Esophagus muscularis mucosa (tissue), 4 donors: ENCODE data around the genes TAF1D and GPR83.

GRCh38 chr11:87358390-87358792, 320.7 kb downstream of the TMEM135 start:
- PRO-cap, result no peak
- RAMPAGE, long total RNA, 4 experiments, result no peak in any of the 4 experiments

GRCh38 chr11:89417155-89417409, 74.1 kb downstream of the NOX4 start:
- PRO-cap, result unidirectional peak, minus-strand start at chr11:89417305
- RAMPAGE, long total RNA, 4 experiments, result no peak in any of the 4 experiments

DNA sequence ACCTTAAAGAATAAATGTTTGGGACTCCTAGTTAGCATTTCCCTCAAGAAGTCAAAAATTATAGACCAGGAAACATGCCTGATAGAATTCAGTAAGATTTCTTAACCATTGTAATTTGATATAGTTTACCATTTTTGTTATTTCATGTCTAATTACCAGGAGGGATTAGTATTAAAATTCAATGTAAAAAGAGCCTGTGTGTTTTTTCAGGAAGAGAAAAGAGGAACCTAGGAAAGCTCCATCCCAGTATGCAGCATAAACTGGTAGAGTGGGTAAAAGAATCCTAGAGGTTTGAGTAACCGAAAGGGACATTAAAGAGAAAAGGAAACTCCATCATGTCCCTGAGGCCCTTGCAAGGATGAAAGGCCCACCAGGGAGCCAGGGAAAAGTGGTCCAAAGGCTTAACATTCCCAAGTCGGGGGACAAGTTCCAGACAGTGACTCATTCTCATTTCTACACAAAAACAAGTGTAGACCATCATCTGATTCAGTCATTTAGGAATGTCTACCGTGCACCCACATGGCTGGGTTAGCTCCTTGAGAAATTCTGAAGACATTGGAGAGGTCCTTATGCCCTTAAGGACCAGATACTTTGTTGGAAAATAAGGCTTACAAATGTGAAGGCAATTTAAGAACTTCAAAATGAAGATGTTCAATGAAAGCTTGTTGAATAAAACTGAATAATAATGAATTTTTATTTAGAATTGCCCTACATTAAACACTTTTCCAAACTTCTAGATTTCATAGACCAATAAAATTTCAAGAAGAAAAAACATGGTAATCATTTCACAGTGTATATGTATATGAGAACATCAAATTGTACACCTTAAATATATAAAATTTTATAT, 4.8 kb upstream of the NOX4 start:
- PRO-cap, result unidirectional peak, plus-strand start at position 489 of the sequence
- RAMPAGE, long total RNA, 4 experiments, result no peak in any of the 4 experiments

- PRO-cap, result no peak
- RAMPAGE, long total RNA, 4 experiments, result no peak in any of the 4 experiments
Measured at GRCh38 chr11:92969941-92970253, 446 bp downstream of the MTNR1B start.

DNA sequence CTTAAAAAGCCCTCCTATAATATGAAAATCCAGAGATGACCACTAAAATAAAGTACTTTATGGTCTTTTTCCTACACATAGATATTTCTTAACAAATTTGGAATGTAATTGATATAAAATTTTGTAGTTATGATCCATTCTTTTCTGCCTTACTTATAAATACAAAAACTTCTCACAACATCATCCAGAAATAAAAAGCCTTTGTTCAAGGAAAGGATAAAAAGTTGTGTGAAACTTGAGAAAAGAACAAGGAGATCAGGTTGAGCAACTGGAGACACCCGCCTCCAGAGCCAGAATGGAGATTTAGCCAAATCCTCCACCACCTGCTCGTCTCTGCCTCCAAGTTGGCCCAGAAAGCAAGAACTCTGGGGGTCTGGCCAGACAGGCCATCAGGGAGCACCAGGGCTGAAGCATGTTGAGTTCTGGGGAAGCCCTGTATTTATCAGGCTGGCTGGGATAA, 15.0 kb downstream of the SMCO4 start:
- PRO-cap, result no peak
- RAMPAGE, long total RNA, 4 experiments, result no peak in any of the 4 experiments

GRCh38 chr11:93536570-93536896, 6.7 kb downstream of the SMCO4 start:
- PRO-cap, result no peak
- RAMPAGE, long total RNA, 4 experiments, result no peak in any of the 4 experiments

GRCh38 chr11:93537750-93538329, 5.4 kb downstream of the SMCO4 start:
- PRO-cap, result no peak
- RAMPAGE, long total RNA, 4 experiments, result start-site peak on the minus strand in 1 of 4 experiments, at chr11:93537912-93537995 at its widest, 8 reads per replicate

GRCh38 chr11:93542725-93543207, 425 bp downstream of the SMCO4 start:
- PRO-cap, result bidirectional peak, plus-strand start at chr11:93543086, minus-strand start at chr11:93543136
- RAMPAGE, long total RNA, 4 experiments, result no peak in any of the 4 experiments

GRCh38 chr11:93570675-93571274, 27.6 kb upstream of the SMCO4 start:
- PRO-cap, result no peak
- RAMPAGE, long total RNA, 4 experiments, result no peak in any of the 4 experiments

DNA sequence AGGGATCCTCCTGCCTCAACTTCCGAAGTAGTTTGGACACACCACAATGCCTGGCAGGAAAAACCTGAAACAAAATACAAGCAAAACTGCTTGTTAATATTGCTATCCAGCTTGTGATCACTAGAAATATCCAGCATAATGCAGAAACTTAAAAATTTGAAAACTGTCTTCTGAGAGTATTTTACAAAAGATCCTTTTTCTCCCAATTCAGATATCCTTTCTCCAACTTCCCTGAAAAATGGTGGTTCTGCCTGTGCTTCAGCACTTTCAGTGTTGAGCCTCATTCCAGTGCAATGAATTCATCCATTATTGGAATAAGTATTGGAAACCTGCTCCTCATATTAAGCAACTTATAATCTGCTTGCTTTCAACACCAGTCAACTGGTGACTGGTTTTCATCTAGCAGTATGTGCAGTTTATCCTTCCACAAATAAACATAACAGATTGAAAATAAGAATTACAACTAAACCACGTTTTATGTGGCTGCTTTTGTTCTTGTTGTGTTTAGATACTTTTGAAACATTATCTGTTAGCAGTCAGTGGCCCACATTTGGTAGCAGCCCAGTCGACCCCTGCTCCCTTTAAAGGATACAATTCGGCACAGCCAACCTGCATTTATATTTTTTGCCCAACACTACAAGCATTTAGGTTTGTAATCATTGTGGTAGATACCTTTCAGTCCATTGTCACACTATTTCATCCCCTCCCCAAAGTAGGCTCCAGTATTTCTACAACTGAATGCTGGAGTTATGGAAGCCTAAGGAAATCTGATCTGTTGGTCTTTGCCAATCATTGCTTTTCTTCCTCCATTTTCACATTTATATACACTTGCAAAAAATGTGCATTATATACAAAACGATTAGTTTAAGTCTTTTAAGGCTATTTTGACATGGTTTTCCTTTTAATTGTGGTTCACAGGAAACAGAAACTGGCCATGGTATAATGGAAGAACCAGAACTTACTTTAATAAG, 13.2 kb downstream of the TAF1D start:
- PRO-cap, result no peak
- RAMPAGE, long total RNA, 4 experiments, result no peak in any of the 4 experiments

GRCh38 chr11:93736704-93737309, 4.5 kb downstream of the TAF1D start:
- PRO-cap, result no peak
- RAMPAGE, long total RNA, 4 experiments, result no peak in any of the 4 experiments

GRCh38 chr11:93740669-93741761, at the start of gene TAF1D:
Gene TAF1D (minus strand): TSS chr11:93741495.
- PRO-cap, result unidirectional peak, plus-strand start at chr11:93740905; unidirectional peak, plus-strand start at chr11:93740927; bidirectional peak, plus-strand start at chr11:93741662, minus-strand start at chr11:93741494
- RAMPAGE, long total RNA, 4 experiments, result start-site peak on the plus strand in 4 of 4 experiments, at chr11:93741654-93741702 at its widest, 302 to 431 reads per replicate; start-site peak on the minus strand in 4 of 4 experiments, at chr11:93741454-93741551 at its widest, 52 to 177 reads per replicate

DNA sequence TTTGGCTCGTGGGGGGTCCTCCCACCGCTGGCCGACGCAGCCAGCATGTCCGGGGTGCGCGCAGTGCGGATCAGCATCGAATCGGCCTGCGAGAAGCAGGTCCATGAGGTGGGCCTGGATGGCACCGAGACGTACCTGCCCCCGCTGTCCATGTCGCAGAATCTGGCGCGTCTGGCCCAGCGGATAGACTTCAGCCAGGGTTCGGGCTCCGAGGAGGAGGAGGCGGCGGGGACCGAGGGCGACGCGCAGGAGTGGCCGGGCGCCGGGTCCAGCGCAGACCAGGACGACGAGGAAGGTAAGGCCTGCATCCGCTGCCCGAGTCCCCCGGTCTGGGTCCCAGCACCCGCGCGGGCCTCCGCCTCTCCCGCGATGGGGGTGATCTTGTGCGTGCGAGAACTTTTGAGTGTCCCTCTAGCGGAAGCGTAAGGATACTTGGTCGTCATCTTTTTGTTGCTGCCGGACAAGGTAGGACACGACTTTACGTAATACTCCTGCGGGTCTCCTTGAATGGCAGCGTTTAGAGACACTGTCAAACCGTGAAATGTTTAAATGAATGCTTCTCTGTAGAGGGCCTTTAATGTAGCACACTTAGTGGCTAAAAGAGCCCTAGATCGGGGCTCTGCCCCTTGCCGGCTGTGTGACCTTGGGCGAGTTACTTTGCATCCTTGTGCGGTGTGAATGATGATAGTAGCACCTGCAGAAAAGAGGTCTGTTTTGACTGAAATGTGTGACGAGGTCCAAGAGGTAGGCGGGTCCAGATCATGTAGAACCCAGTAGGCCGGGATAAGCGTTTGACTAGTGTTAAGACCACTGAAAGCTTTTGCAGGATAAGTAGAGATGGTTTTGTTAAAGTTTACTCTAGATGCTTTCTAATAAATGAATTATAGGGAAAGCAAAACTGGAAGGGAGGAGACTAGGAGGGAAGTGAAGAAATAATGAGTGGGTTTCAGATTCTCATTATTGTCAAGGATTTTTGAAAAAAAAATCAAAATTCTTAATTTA, 688 bp downstream of the MED17 start:
- PRO-cap, result bidirectional peak, plus-strand start at position 442 of the sequence, minus-strand start at position 371 of the sequence
- RAMPAGE, long total RNA, 4 experiments, result no peak in any of the 4 experiments

DNA sequence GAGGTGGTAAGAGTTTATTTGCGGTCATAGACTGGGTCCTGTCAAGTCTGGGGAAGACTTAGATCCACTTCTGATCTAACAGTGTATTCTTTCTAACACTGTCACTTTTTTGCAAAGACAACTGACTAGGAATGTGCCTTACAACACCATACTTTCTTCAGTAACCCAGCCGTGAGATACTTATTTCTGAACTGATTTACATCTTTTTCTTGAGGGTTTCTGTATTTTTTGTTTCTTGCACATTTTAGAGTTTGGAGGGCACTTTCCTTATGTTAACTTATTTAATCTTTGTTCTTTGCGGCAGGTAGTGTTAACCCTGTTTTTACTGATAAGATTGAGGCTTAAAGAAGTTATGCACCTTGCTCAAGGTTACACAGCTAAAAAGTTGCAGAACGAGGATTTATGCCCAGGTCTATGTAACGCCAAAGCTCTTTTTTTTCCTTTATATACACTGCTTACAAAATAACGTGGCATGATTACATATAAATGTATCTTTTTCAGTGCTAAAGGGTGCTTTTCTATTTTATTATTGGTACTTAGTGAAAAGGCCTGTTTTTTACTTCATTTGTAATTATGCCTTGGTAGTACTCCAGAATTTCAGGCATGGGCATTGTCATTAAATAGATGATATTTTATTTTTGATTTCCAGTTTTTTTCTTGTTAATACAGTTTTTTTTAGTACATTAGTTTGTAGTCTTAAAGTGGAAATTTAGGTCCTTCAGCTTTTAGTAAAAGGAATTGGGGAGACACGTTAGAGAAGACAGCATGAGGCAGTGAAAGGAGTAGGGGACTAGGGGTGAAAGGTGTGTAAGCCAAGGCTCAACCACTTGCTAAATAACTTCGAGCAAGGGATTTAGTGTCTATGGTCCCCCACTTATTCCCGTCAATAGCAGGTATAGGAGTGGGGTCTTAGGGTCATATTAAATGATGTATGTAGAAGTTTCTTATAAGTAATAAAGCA, 14.0 kb downstream of the MED17 start:
- PRO-cap, result no peak
- RAMPAGE, long total RNA, 4 experiments, result no peak in any of the 4 experiments

DNA sequence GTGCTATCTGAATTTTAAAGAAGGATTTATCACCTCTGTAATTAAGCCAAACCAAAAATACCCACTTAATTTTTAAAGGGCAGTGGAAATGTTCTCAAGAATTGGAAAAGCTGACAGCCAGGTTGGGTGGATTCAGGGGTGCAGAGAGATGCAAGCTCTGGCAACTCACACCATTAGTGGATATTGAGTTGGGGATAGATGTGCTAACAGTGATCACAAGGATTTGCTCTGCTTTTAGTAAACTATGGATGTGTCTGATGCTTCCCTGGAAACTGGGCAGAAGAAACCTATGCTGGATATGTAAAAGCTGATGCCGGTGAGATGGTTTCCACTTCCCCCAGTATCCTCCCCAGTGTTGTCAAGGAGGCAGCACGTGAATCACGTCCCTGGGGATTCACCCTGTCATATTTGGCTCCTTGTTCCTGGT, 33.0 kb downstream of the MED17 start:
- PRO-cap, result no peak
- RAMPAGE, long total RNA, 4 experiments, result no peak in any of the 4 experiments

DNA sequence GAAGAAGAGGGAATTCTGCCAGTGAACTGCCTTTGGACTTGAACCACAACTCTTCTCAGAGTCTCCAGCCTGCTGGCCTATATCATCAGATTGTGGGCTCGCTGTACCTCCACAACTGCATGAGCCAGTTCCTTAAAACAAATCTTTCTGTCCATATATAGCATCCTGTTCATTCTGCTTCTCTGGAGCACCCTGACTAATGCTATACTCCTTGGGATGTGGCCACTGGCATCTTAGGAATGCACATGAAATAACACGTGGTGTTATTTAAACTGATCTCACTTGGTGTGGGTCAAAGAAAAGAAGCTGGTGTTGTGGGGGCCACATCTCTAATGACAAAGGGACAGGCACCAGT, 58.3 kb upstream of the VSTM5 start:
- PRO-cap, result no peak
- RAMPAGE, long total RNA, 4 experiments, result no peak in any of the 4 experiments

DNA sequence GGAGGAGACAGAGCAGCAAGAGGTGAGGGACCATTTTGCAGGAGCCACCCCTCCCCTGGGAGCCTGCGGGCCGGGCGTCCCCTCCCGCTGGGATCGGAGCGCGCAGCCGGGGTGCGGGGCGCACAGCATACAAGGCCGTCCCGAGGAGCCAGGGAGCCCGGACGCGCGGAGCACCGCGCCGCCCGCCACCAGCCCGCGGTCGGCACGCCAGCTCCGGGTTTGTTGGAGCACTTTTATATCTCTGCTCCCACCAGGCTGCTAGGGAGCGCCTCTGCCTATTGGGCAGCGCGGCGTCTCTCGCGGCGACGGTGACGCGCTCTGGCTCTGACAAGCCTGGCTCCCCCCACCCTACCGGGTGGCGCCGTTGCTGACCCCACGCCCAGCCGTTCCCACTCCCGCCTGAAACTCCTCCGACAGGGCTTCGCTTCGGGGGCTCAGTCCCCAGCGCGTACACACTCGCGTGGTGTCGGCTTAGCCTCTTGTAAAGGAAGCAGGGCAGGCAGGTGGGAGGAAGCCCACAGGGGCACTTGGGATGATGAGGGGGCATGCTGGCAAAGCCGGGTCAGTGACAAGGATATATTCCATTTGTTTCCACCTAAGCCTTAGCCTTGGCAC, at the start of gene GPR83:
Gene GPR83, minus strand, starts transcription at position 206 of the 615 bp plus-strand sequence.
- PRO-cap, result bidirectional peak, plus-strand start at position 390 of the sequence, minus-strand start at position 206 of the sequence
- RAMPAGE, long total RNA, 4 experiments, result no peak in any of the 4 experiments

- PRO-cap, result no peak
- RAMPAGE, long total RNA, 4 experiments, result no peak in any of the 4 experiments
Measured at GRCh38 chr11:94447064-94447689, 46.0 kb upstream of the GPR83 start.

DNA sequence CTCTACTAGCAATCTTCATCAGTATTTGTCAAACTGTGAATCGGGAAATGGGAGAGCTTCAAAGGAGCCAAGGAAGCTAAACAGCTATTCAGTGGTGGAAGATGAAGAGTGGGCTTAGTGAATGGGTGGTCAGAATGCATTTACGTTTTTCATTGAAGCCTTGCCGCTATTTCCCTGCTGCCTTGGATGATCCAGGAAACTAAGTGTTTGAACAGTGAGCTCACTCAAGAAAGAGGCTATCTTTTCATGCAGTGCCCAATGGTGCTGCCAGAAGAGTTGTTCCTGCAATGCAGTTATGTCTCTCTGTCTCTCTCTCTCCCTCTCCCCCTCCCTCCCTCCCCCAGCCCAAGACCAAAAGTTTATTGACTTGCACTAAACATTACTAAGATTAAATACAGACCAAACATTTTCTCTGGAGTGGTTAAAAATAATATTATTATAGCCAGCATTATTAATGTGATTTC, 6.8 kb upstream of the FUT4 start:
- PRO-cap, result no peak
- RAMPAGE, long total RNA, 4 experiments, result no peak in any of the 4 experiments

GRCh38 chr11:94629795-94630126, 62.6 kb downstream of the PIWIL4 start:
- PRO-cap, result no peak
- RAMPAGE, long total RNA, 4 experiments, result no peak in any of the 4 experiments